Measurements from ENCODE around the genes TRDMT1 and MRC1.

GRCh38 chr10:15841400-15841708 lies 19.0 kb downstream of the MINDY3 start:
- RAMPAGE, long total RNA, result no peak
PRO-cap:
- standard, result no peak
- CoPRO, capped RNA only, 2 experiments, result no peak in any of the 2 experiments
- CoPRO, capped and uncapped RNA, 2 experiments, result no peak in any of the 2 experiments
- CoPRO, uncapped RNA only, 2 experiments, result no peak in any of the 2 experiments
CAGE:
- cytosol, long polyA plus RNA, result no peak
- long polyA plus RNA, result no peak
- nucleolus, long total RNA, result no peak
- nucleus, long polyA plus RNA, result no peak

GRCh38 chr10:15856765-15857604 lies 3.3 kb downstream of the MINDY3 start:
- RAMPAGE, long total RNA, result no peak
- RRBS, result no CpG with 5 or more reads among the region's 5 CpGs
PRO-cap:
- standard, result no peak
- CoPRO, capped RNA only, 2 experiments, result no peak in any of the 2 experiments
- CoPRO, capped and uncapped RNA, 2 experiments, result no peak in any of the 2 experiments
- CoPRO, uncapped RNA only, 2 experiments, result no peak in any of the 2 experiments
CAGE:
- cytosol, long polyA plus RNA, result no peak
- long polyA plus RNA, result no peak
- nucleolus, long total RNA, result no peak
- nucleus, long polyA plus RNA, result no peak

DNA sequence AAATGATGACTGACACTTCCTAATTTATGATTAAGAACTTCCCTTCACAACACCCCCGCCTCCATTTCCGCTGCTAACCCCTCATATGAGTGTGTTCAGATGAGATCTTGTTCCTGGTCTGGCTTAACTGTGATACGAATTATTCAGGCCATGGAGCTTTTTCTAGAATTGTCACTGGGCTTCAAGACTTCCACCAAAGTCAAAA lies 34.0 kb downstream of the PTER start:
- RAMPAGE, long total RNA, result no peak
- RRBS, result no CpG with 5 or more reads among the region's 3 CpGs
PRO-cap:
- standard, result no peak
- CoPRO, capped RNA only, 2 experiments, result no peak in any of the 2 experiments
- CoPRO, capped and uncapped RNA, 2 experiments, result no peak in any of the 2 experiments
- CoPRO, uncapped RNA only, 2 experiments, result no peak in any of the 2 experiments
CAGE:
- cytosol, long polyA plus RNA, result no peak
- long polyA plus RNA, result no peak
- nucleolus, long total RNA, result no peak
- nucleus, long polyA plus RNA, result no peak

DNA sequence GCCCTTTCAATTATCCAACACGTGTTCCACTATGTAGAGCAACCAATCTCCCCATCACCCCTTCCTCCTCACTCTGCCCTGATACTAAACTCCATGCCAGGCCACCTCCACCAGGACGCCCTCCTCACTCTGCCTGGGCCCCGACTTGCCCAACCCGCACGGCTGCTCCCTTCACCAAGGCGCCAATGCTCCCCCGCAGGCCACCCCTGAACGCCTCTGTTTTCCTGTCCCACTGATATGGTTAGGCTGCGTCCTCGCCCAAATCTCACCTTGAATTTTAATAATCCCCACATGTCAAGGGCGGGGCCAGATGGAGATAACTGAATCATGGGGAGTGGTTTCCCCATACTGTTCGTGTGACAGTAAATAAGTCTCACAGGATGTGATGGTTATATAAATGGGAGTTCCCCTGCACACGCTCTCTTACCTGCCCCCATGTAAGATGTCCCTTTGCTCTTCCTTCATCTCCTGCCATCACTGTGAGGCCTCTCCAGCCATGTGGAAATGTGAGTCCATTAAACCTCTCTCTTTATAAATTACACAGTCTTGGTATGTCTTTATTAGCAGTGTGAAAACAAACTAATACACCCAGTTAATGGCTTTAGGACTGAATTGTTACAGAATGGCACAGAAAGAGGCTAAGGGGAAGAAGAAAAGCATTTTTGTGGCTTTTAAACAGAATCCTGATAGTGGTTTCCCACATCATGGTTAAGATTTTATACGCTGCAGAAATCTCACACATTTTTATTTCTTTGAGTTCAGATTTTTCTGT lies 29.8 kb downstream of the RSU1 start:
- RAMPAGE, long total RNA, result no peak
- RRBS, result no CpG with 5 or more reads among the region's 14 CpGs
PRO-cap:
- standard, result no peak
- CoPRO, capped RNA only, 2 experiments, result no peak in any of the 2 experiments
- CoPRO, capped and uncapped RNA, 2 experiments, result no peak in any of the 2 experiments
- CoPRO, uncapped RNA only, 2 experiments, result no peak in any of the 2 experiments
CAGE:
- cytosol, long polyA plus RNA, result no peak
- long polyA plus RNA, result no peak
- nucleolus, long total RNA, result no peak
- nucleus, long polyA plus RNA, result no peak

GRCh38 chr10:16816699-16817261 lies 444 bp downstream of the RSU1 start:
- RAMPAGE, long total RNA, result no peak
- RRBS, result no CpG with 5 or more reads among the region's 24 CpGs
PRO-cap:
- standard, result no peak
- CoPRO, capped RNA only, 2 experiments, result no peak in any of the 2 experiments
- CoPRO, capped and uncapped RNA, 2 experiments, result no peak in any of the 2 experiments
- CoPRO, uncapped RNA only, 2 experiments, result no peak in any of the 2 experiments
CAGE:
- cytosol, long polyA plus RNA, result no peak
- long polyA plus RNA, result no peak
- nucleolus, long total RNA, result no peak
- nucleus, long polyA plus RNA, result no peak

DNA sequence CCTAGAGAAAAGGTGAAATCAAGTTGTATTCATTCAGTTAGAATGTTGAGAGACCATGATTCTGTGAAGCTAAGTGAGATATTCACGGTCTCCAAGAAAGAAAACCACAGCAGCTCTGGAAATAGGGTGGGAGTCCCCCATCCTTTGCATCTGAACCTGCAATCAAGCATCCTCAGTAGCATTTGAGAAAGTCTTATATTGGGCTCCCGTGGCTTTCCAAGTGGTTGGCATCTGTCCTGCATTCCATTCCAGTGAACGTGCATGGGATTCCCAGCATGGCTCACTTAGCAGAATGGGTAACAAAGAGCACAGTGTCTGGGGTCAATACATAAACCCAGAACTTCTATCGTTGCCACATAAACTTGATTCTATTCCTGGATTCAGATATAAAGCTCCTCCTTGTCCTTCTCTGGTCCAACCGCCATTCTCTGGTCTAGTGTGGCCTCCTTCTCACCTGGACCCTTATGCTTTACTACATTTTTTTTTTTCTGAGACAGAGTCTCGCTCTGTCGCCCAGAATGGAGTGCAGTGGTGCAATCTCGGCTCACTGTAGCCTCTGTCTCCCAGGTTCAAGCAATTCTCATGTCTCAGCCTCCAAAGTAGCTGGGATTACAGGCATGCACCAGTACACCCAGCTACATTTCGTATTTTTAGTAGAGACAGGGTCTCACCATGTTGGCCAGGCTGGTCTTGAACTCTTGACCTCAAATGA lies 148.9 kb upstream of the RSU1 start:
- RAMPAGE, long total RNA, result no peak
- RRBS, result no CpG with 5 or more reads among the region's 9 CpGs
PRO-cap:
- standard, result no peak
- CoPRO, capped RNA only, 2 experiments, result no peak in any of the 2 experiments
- CoPRO, capped and uncapped RNA, 2 experiments, result no peak in any of the 2 experiments
- CoPRO, uncapped RNA only, 2 experiments, result no peak in any of the 2 experiments
CAGE:
- cytosol, long polyA plus RNA, result no peak
- long polyA plus RNA, result no peak
- nucleolus, long total RNA, result no peak
- nucleus, long polyA plus RNA, result no peak

- RAMPAGE, long total RNA, result no peak
- RRBS, result no CpG with 5 or more reads among the region's 7 CpGs
PRO-cap:
- standard, result no peak
- CoPRO, capped RNA only, 2 experiments, result no peak in any of the 2 experiments
- CoPRO, capped and uncapped RNA, 2 experiments, result no peak in any of the 2 experiments
- CoPRO, uncapped RNA only, 2 experiments, result no peak in any of the 2 experiments
CAGE:
- cytosol, long polyA plus RNA, result no peak
- long polyA plus RNA, result no peak
- nucleolus, long total RNA, result no peak
- nucleus, long polyA plus RNA, result no peak
These were observed 129.9 kb downstream of the CUBN start for GRCh38 chr10:16999372-17000383.

GRCh38 chr10:17084948-17085338 lies 44.7 kb downstream of the CUBN start:
- RAMPAGE, long total RNA, result no peak
- RRBS, result no CpG with 5 or more reads among the region's 3 CpGs
PRO-cap:
- standard, result no peak
- CoPRO, capped RNA only, 2 experiments, result no peak in any of the 2 experiments
- CoPRO, capped and uncapped RNA, 2 experiments, result no peak in any of the 2 experiments
- CoPRO, uncapped RNA only, 2 experiments, result no peak in any of the 2 experiments
CAGE:
- cytosol, long polyA plus RNA, result no peak
- long polyA plus RNA, result no peak
- nucleolus, long total RNA, result no peak
- nucleus, long polyA plus RNA, result no peak

DNA sequence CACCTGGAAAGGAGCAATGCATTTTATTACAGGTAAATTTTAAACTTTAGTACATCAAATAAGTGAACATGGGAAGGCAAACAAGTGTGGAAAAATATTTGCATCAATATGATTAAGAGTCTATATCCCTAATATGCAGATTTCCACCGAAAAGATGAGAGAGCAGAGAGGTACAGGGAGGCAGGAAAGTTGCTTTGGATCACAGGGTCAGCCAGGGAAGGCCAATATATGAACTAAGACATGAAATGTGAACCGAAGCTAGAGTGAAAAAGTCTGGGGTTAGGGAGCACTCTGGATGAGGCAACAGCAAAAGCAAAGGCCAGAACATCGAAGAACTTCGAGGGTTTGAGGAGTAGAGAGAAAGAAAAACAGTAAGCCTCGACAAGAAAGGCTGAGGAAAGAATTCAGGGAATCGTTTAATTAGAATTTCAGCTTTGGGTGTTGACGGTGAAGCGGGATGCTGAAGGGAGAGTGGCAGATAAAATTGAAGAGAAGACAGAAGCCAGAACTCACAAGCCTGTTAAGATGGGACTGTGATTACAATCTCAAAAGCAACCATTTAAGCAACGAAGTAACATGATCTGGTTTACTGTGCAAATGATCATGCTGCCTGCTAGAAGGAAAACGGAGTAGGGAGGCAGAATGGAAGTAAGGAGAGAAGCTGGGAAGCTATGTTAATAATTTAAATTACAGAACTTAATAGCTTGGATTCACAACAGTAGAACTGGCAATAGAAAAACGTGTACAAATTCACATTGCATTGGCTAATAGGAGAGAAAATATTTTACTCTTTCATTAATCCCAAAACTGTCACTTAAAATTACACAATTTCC lies 2.1 kb downstream of the TRDMT1 start:
- RAMPAGE, long total RNA, result no peak
- RRBS, result no CpG with 5 or more reads among the region's 11 CpGs
PRO-cap:
- standard, result unidirectional peak, plus-strand start at position 261 of the sequence; bidirectional peak, plus-strand start at position 591 of the sequence, minus-strand start at position 533 of the sequence
- CoPRO, capped RNA only, 2 experiments, result peak in 2 of 2 experiments; most common plus-strand start position 591 of the sequence (in 2); most common minus-strand start position 486 of the sequence (in 1)
- CoPRO, capped and uncapped RNA, 2 experiments, result peak in 2 of 2 experiments; most common plus-strand start position 589 of the sequence (in 2); most common minus-strand start position 337 of the sequence (in 1)
- CoPRO, uncapped RNA only, 2 experiments, result peak in 2 of 2 experiments; most common plus-strand start position 589 of the sequence (in 2); most common minus-strand start position 447 of the sequence (in 1)
CAGE:
- cytosol, long polyA plus RNA, result no peak
- long polyA plus RNA, result no peak
- nucleolus, long total RNA, result no peak
- nucleus, long polyA plus RNA, result no peak

GRCh38 chr10:17200823-17201867 lies at the start of gene TRDMT1:
TRDMT1 (minus strand) TSS chr10:17201672.
- RAMPAGE, long total RNA, result start-site peak on the minus strand at chr10:17201637-17201666, 237 and 227 reads in 2 replicates
- RRBS, result no CpG with 5 or more reads among the region's 62 CpGs
PRO-cap:
- standard, result bidirectional peak, plus-strand start at chr10:17200996, minus-strand start at chr10:17200969; bidirectional peak, plus-strand start at chr10:17201738, minus-strand start at chr10:17201393
- CoPRO, capped RNA only, 2 experiments, result peak in 2 of 2 experiments; most common plus-strand start chr10:17201738 (in 2); most common minus-strand start chr10:17201366 (in 2)
- CoPRO, capped and uncapped RNA, 2 experiments, result peak in 2 of 2 experiments; most common plus-strand start chr10:17201542 (in 1); most common minus-strand start chr10:17201366 (in 2)
- CoPRO, uncapped RNA only, 2 experiments, result peak in 1 of 2 experiments; most common plus-strand start chr10:17201569 (in 1); most common minus-strand start chr10:17201283 (in 1)
CAGE:
- cytosol, long polyA plus RNA, result no peak
- long polyA plus RNA, result no peak
- nucleolus, long total RNA, result no peak
- nucleus, long polyA plus RNA, result no peak

DNA sequence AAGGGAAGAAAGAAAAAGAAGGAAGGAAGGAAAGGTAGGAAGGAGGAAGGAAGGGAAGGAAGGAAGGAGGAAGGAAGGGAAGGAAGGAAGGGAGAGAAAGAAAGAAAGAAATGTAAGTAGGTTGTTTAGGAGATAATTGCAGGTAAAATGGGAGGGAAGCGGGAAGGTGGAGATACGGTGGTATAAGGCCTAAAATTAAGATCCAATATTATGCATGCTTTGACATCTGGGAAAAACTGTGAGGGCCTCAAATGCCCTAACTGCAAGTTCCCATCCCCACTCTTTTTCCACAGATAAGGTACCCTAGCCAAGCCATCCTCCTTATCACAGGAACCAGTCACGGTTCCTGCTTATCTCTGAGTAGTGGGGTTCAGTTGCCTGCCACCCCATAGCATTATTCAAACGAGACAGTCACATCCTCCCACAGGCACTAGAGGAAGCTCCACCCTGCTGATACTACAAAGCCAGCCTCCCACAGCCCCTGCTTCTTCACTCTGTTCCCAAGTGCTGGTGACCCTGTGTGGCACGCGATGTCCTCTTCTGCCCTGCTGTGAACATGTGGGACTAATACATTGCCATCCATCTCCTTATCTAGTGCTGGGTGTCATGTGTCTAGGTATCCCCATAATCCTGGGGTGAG lies 28.6 kb downstream of the ST8SIA6 start:
- RAMPAGE, long total RNA, result no peak
- RRBS, result no CpG with 5 or more reads among the region's 6 CpGs
PRO-cap:
- standard, result bidirectional peak, plus-strand start at position 492 of the sequence, minus-strand start at position 295 of the sequence
- CoPRO, capped RNA only, 2 experiments, result peak in 2 of 2 experiments; most common plus-strand start position 492 of the sequence (in 2); most common minus-strand start position 197 of the sequence (in 1)
- CoPRO, capped and uncapped RNA, 2 experiments, result no peak in any of the 2 experiments
- CoPRO, uncapped RNA only, 2 experiments, result peak in 2 of 2 experiments; most common plus-strand start position 492 of the sequence (in 2); most common minus-strand start position 212 of the sequence (in 1)
CAGE:
- cytosol, long polyA plus RNA, result no peak
- long polyA plus RNA, result no peak
- nucleolus, long total RNA, result no peak
- nucleus, long polyA plus RNA, result no peak

DNA sequence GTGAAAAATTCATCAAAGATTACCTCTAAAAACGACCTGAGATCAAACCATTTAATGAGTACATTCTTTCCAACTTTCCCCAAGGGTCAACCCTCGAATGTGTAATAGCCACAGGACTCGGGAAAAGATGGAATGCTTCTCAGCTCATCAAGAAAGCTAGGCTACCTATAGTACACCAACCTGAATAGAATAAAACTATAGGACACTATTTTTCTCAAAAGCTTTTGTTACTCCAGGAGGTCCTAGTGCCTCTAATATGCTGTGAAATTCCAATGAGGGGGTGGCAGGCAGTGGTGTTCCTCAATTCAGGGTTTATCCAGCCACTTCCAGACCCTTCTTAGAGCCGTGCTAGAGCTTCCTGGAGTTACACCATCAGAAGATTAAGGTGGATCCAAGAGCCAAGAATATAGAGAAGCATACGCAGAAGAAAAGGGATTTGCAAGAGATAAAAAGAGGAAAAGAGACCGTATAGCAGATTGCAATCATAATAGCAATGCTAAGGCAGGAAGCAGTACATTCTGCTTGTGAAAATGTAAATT lies 2.4 kb downstream of the ST8SIA6 start:
- RAMPAGE, long total RNA, result no peak
- RRBS, result no CpG with 5 or more reads among the region's 6 CpGs
PRO-cap:
- standard, result no peak
- CoPRO, capped RNA only, 2 experiments, result no peak in any of the 2 experiments
- CoPRO, capped and uncapped RNA, 2 experiments, result no peak in any of the 2 experiments
- CoPRO, uncapped RNA only, 2 experiments, result peak in 1 of 2 experiments; most common plus-strand start position 485 of the sequence (in 1); most common minus-strand start position 418 of the sequence (in 1)
CAGE:
- cytosol, long polyA plus RNA, result no peak
- long polyA plus RNA, result no peak
- nucleolus, long total RNA, result no peak
- nucleus, long polyA plus RNA, result no peak

GRCh38 chr10:17616326-17617177 lies 622 bp downstream of the HACD1 start:
- RAMPAGE, long total RNA, result no peak
- RRBS, result 3% methylated on average over 19 of the region's 73 CpGs
PRO-cap:
- standard, result no peak
- CoPRO, capped RNA only, 2 experiments, result no peak in any of the 2 experiments
- CoPRO, capped and uncapped RNA, 2 experiments, result no peak in any of the 2 experiments
- CoPRO, uncapped RNA only, 2 experiments, result no peak in any of the 2 experiments
CAGE:
- cytosol, long polyA plus RNA, result no peak
- long polyA plus RNA, result no peak
- nucleolus, long total RNA, result no peak
- nucleus, long polyA plus RNA, result no peak

DNA sequence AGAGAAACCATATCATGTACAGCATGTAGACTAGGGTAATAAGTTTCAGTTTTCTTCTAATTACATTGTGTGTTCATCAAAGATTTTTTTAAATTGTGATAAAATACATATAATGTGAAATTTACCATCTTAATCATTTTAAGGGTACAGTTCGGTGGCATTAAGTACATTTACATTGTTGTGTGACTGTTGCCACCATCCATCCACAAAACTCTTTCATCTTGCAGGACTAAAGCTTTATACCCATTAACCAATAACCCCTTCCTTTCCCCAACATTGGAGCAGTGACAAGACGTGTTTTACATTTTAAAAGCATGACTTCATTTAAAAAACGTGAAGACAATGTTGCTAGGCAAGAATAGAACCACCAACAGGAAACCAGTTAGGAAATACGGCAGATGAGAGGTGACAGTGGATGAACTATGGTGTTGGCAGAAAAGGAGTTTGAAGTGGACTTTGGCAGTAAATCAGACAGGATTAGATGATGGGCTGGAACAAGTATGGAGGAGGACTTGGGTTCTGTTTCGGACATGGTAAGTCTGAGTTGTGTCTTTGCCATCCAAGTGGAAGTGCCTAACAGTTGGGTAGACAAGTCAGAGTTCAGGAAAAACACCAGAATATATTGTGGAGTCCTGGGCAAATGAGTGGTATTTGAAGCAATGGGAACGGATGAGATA lies 16.9 kb downstream of the TMEM236 start:
- RAMPAGE, long total RNA, result no peak
- RRBS, result no CpG with 5 or more reads among the region's 6 CpGs
PRO-cap:
- standard, result no peak
- CoPRO, capped RNA only, 2 experiments, result no peak in any of the 2 experiments
- CoPRO, capped and uncapped RNA, 2 experiments, result no peak in any of the 2 experiments
- CoPRO, uncapped RNA only, 2 experiments, result no peak in any of the 2 experiments
CAGE:
- cytosol, long polyA plus RNA, result no peak
- long polyA plus RNA, result no peak
- nucleolus, long total RNA, result no peak
- nucleus, long polyA plus RNA, result no peak

DNA sequence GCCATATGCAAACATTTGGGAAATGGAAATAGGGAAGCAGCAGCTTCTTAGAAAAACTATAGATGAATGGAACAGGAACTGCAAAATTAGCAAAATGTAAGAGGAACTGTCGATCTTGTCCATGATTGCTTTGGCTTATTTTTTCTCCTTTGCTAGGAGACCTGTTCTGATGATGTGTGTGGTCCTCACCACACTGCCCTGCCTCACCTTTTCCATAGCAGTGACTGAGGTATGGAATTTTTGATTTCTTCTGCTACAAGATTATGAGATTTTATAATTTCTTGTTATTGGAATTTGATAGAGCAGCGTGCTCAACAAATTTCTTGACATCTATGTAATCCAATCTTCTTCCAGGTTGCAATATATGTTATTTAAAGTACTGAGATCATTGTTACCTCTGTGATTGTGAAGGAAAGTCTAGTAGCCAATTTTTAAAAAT lies 19.2 kb downstream of the TMEM236 start:
- RAMPAGE, long total RNA, result no peak
- RRBS, result no CpG with 5 or more reads among the region's 2 CpGs
PRO-cap:
- standard, result no peak
- CoPRO, capped RNA only, 2 experiments, result no peak in any of the 2 experiments
- CoPRO, capped and uncapped RNA, 2 experiments, result no peak in any of the 2 experiments
- CoPRO, uncapped RNA only, 2 experiments, result no peak in any of the 2 experiments
CAGE:
- cytosol, long polyA plus RNA, result no peak
- long polyA plus RNA, result no peak
- nucleolus, long total RNA, result no peak
- nucleus, long polyA plus RNA, result no peak

- RAMPAGE, long total RNA, result no peak
- RRBS, result no CpG with 5 or more reads among the region's 25 CpGs
PRO-cap:
- standard, result no peak
- CoPRO, capped RNA only, 2 experiments, result no peak in any of the 2 experiments
- CoPRO, capped and uncapped RNA, 2 experiments, result no peak in any of the 2 experiments
- CoPRO, uncapped RNA only, 2 experiments, result no peak in any of the 2 experiments
CAGE:
- cytosol, long polyA plus RNA, result no peak
- long polyA plus RNA, result no peak
- nucleolus, long total RNA, result no peak
- nucleus, long polyA plus RNA, result no peak
These were observed at the start of gene MRC1 for GRCh38 chr10:17808877-17809871. MRC1 (plus strand) TSS chr10:17809348.

- RAMPAGE, long total RNA, result no peak
- RRBS, result no CpG with 5 or more reads among the region's 9 CpGs
PRO-cap:
- standard, result no peak
- CoPRO, capped RNA only, 2 experiments, result no peak in any of the 2 experiments
- CoPRO, capped and uncapped RNA, 2 experiments, result no peak in any of the 2 experiments
- CoPRO, uncapped RNA only, 2 experiments, result no peak in any of the 2 experiments
CAGE:
- cytosol, long polyA plus RNA, result no peak
- long polyA plus RNA, result no peak
- nucleolus, long total RNA, result no peak
- nucleus, long polyA plus RNA, result no peak
These were observed 27.8 kb downstream of the MRC1 start for GRCh38 chr10:17836827-17837379.

DNA sequence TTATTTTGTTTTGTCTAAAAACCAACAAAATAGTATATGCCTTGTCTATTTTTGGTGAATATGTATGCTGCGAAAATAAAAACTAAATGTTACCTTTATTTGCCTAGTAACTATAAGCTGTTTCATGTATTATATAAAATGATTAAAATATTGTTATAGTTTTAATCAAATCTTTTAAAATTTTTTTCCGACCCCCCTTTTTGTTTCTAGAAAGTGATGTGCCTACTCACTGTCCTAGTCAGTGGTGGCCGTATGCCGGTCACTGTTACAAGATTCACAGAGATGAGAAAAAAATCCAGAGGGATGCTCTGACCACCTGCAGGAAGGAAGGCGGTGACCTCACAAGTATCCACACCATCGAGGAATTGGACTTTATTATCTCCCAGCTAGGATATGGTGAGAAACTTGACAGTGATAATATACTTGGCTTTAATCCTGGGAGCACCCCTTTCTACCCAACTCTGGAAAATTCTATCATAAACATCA lies 40.3 kb downstream of the MRC1 start:
- RAMPAGE, long total RNA, result no peak
- RRBS, result no CpG with 5 or more reads among the region's 6 CpGs
PRO-cap:
- standard, result no peak
- CoPRO, capped RNA only, 2 experiments, result no peak in any of the 2 experiments
- CoPRO, capped and uncapped RNA, 2 experiments, result no peak in any of the 2 experiments
- CoPRO, uncapped RNA only, 2 experiments, result no peak in any of the 2 experiments
CAGE:
- cytosol, long polyA plus RNA, result no peak
- long polyA plus RNA, result no peak
- nucleolus, long total RNA, result no peak
- nucleus, long polyA plus RNA, result no peak

Measured in K562 (cell line).